ENCODE data around the genes CEACAM5 and POU2F2.

- PRO-cap = no peak
These were observed 13.6 kb downstream of the ERICH4 start for GRCh38 chr19:41456526-41456952.

- PRO-cap = no peak
These were observed 14.3 kb downstream of the ERICH4 start for GRCh38 chr19:41457158-41457686.

- PRO-cap = no peak
These were observed 40.8 kb upstream of the CEACAM21 start for GRCh38 chr19:41534846-41535816.

- PRO-cap = no peak
These were observed 16.5 kb downstream of the CEACAM7 start for GRCh38 chr19:41671433-41672072.

GRCh38 chr19:41708188-41708920 lies at the start of gene CEACAM5:
CEACAM5 (plus strand) TSS chr19:41708626.
- PRO-cap = no peak

GRCh38 chr19:41709430-41709906 lies 1.0 kb downstream of the CEACAM5 start:
- PRO-cap = no peak

DNA sequence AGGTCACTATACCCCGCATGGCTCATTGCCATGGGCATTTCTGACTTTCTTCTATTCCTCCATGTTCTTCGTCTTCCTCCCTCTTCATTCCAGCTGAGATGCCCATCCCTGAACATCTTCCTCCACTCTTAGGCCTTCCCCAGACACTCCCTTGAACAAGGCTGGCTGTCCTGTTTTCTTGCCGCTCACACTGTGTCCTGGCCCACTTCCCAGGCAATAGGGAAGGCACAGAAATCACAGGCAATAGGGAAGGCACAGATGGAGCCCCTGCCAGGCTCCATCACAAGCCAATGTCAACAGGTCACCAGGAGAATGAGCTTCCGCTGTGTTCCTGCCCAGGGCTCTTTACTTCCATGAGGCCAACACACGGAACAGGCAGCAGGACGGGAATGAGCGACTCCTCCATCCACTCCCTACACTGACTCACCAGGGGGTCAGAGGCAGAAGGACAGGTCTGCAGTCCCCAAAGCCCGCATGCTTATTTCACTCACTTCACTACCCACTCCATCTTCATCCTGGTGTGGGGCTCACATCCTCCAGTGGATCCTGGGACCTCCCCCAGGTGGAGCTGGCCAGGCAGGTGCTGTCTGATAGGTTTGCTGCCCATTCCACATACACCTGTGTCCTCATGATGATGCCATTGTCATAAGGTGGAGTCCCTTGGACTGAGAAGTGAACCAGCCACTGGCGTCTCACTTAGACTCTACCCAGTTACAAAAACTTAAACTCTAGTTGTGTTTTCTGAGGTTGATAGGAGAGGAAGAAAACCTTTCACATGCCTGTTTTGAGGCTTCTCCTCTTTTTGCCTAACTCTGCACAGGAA lies 3.5 kb downstream of the CEACAM5 start:
- PRO-cap = no peak

GRCh38 chr19:41746428-41747126 lies 8.8 kb upstream of the CEACAM6 start:
- PRO-cap = no peak

DNA sequence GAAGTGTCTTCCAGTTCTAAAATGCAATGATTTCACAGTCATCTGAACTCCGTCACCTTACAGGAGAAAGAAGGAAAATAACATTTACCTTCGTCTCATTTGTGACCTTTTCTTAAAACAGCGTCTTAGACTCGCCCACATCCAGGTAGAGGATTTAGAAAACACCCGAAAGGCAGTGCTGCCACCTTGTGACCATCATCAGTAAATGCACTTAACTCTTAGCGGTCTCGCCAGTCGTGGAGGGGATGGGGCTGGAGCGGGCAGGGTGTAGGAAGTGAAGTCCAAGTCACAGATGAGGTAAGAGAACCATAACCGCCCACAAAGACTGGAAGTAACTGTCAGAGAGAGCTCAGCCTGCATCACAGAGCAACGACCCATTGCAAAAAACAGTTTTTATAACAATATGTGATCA lies 10.8 kb upstream of the CEACAM3 start:
- PRO-cap = no peak

DNA sequence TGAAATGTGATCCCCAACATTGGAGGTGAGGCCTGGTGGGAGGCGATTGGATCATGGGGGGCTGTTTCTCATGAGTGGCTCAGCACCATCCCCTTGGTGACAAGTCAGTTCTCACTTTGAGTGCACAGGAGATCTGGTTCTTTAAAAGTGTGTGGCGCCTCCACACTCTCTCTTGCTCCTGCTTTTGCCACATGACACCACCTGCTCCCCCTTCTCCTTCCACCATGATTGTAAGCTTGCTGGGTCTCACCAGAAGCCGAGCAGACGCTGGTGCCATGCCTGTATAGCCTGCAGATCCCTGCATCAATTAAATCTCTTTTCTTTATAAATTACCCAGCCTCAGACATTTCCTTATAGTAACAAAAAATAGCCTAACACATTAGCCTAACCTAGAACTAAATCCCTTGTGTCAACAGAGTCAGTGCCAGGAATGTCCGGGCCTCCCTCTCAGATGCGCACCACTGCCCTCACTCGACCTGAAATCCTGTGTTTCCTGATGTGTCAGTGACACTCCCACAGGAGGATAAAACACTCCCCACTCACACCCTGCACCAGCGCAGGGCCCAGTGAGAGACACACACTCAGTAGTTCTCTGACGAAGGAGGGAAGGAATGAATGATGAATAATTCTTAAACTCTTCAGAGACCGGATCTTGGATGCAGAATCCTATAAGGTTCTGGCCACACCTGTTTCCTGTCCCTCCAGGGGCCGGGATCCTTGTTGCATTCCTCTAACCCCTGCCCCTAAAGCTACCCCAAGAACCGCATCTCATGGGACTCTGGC lies 3.0 kb downstream of the CEACAM3 start:
- PRO-cap = no peak

- PRO-cap = no peak
These were observed 5.5 kb downstream of the CEACAM3 start for GRCh38 chr19:41801745-41802504.

DNA sequence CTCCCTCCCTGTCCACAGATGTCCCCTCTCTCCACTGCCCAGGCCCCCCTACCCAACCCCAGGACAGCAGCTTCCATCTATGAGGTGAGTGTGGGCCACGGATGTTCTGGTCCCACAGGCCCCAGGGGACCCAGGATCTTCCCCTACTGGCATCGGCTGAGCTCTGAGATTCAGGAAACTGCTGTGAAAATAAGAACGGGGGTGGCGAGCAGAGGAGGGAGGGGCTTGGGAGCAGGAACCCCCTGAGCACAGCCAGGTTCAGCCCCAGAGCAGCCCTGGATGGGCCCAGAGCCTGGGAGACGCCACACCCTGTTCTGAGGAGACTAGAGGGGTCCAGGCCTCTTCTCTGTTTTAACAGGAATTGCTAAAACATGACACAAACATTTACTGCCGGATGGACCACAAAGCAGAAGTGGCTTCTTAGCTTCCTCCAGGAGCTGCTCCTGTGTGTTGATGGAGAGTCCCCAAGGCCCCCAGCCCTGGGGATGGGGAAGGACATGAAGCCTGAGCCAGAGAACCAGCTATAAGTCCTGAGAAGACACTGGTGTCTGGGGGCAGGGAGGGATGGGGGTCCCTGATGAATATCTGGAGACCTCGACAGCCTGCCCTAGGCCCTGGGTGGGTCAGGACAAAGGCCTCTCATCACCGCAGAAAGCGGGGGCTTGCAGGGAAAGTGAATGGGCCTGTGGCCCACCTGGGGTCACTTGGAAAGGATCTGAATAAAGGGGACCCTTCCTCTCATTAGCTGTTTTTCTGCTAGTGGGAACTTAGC lies 14.6 kb downstream of the CEACAM3 start:
- PRO-cap = no peak

DNA sequence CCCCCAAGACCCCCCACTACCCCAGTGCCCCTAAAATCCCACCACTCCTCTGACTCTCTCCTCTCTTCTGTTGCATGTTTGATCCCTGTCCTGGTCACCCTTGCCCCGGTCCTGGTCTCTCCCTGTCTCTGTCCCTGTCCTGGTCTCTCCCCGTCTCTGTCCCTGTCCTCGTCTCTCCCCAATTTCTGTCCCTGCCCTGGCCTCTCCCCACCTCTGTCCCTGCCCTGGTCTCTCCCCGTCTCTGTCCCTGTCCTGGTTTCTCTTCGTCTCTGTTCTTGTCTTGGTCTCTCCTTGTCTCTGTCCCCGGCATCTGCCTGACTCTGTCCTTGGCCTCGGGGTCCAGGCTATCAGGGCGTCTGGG lies 14.6 kb downstream of the ARHGEF1 start:
- PRO-cap = no peak

DNA sequence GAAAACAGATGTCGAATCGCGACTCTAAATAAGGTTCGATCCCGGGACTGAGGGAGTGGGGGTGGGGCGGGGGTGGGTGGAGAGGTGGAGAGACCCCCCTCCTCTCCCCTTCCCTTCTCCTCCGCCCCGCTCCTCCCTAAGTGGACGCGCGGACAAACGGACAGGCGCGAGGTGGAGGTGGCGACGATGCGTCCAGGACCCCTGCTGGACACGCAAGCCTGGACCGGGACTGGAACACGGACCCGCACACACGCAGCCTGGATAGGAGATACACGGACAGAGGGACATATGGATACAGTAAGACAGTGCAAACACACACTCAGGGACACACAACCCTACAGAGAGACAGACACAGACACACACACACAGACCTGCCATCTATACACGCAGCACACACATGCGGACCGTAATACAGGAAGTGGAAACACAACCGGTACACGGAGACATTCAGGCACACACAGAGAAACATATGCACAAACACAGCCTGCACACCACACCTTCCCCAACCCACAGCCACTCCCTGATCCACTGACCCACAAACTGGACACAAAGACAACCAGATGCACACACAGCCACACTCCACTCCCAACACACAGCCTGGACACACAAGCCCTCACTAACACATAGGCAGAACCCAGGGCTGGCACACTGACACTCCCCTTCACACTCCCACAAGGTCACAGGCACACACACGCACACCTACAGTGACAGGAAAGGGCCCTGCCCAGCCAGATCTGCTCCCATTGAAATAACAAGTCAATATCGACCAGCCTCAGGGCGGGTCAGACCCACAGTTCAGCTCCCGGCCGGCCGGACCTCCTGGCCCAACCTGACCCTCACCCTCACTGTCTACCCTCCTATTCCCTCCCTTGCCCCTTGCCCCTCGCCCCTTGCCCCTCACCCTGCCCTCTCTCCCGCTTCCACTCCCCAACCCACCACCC lies 711 bp upstream of the ERFL start:
- PRO-cap = no peak

GRCh38 chr19:41967176-41967473 lies 8.0 kb upstream of the RABAC1 start:
- PRO-cap = no peak

DNA sequence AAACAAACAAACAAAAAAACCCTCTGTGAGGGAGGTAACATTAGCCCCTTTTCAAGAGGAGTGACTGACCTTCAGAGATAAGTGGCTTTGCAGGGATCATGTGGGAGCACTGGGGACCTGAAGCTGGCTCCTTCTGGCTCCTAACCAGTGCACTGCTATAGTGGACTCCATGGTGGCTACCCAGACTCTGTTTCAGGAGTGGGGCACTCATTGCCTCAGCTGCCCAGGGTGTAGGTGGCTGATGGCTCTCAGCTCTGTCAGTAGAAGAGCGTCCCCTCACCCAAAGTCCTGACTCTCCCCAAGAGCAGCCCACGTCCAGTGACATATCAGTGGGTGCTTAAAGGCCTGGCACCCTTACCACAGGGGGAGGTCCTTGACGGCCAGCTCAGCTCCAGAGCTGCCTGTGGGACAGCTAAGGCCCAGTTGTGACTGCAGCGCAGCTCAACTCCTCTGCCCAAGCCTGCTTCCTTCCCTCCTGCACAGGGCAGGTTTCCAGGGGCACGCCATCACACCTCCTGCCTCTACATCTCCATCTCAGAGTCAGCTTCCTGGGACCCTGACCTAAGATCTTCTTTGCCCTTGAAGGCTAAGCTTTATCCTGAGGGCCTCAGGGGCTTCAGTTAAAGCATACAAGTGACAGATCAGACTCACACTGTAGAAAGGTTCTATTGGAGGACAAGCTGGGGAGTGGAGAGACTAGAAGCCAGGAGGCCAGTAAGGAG lies 32.4 kb downstream of the GRIK5 start:
- PRO-cap = no peak

GRCh38 chr19:42095219-42096215 lies 19.6 kb downstream of the ZNF574 start:
- PRO-cap = no peak

- PRO-cap = no peak
These were observed 10.8 kb downstream of the POU2F2 start for GRCh38 chr19:42121137-42122182.

GRCh38 chr19:42132202-42132972 lies at the start of gene POU2F2:
POU2F2 (minus strand) TSS chr19:42132446.
- PRO-cap = no peak

- PRO-cap = no peak
These were observed 781 bp upstream of the POU2F2 start for GRCh38 chr19:42132973-42133480.